Smooth muscle cell (in vitro differentiated cells): ENCODE results near the genes RLN1 and ERMP1.

DNA sequence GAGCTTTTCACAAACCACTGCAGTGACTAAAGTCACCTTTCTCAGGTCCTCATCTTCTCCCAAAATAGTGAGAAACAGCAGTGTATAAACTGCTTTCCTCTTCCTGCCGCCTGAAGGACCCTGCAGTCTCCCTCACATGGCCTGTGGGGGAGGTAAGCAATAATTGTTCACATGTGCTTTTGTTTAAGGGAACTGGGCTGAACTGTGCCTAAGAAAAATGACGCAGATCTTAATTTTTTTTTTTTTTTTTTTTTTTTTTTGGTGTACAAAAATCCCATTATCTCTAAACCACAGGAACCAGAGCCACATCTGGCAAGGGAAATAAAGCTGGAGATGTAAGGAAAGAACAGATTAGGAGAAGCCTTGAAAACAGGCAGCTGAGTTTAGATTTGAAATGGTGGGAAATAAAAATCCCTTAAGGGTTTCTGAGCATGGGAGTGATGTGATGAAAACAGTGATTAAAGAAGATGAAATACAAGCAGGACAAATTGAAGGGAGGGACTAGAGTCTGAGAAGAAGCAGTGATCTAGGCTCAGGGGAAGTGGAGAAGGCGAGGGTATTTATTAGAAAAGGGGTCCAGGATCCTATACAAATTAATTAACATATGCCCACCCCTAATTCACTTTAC is 131.6 kb upstream of the VLDLR start:
- RAMPAGE, long total RNA: no peak

- RAMPAGE, long total RNA: no peak
These were observed 62.0 kb upstream of the VLDLR start for GRCh38 chr9:2559566-2559950.

GRCh38 chr9:2634061-2634521 is 12.5 kb downstream of the VLDLR start:
- RAMPAGE, long total RNA: no peak

GRCh38 chr9:2657199-2657787 is 35.7 kb downstream of the VLDLR start:
- RAMPAGE, long total RNA: no peak

- RAMPAGE, long total RNA: no peak
These were observed 884 bp downstream of the KCNV2 start for GRCh38 chr9:2718167-2718620.

GRCh38 chr9:2849895-2850452 is 6.1 kb upstream of the PUM3 start:
- RAMPAGE, long total RNA: no peak

- RAMPAGE, long total RNA: start-site peak on the plus strand at chr9:3526460-3526521, 31 and 6 reads in 2 replicates
These were observed 708 bp upstream of the RFX3 start for GRCh38 chr9:3526207-3527211.

DNA sequence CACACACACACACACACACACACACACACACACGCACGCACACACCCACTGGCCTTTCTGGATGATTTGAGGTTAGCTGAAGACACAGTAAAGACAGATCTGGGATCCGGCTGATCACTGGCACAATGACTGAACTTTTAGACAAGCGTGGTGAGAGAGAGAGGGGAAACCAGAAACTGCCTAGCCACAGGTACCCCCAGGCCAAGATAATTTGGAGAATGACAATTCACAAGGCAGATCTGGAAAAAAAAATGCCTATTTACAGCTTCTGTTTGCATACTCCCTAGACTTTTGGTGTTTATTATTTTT is 348.1 kb downstream of the GLIS3 start:
- RAMPAGE, long total RNA: no peak

DNA sequence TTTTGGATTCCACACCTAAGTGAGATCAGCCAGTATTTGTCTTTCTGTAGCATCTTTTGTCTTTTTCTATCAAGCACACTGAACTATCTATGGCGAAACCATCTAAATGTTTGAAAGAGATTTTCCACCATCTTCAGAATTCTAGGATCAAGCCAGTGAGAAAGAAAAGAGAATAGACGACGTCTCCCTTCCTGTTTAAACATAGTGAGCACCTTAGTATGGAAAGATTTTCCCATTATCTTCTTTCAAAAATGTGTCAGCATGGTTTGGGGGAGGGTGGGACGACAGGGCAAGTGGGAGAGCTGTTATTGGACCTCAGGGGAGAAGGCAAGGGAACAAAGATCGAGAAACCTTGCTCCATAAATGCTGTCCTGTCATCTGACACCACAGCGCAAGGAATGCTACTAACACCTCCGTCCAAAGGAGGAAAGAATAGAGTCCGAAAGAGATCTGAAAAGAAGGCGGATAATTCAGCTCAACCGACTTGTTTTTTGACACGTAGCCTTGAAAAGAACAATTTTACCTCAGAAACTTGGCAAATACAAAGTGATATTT is 156.0 kb downstream of the GLIS3 start:
- RAMPAGE, long total RNA: no peak

GRCh38 chr9:4306332-4306737 is 6.5 kb upstream of the GLIS3 start:
- RAMPAGE, long total RNA: no peak

- RAMPAGE, long total RNA: no peak
These were observed 17.1 kb downstream of the SLC1A1 start for GRCh38 chr9:4507154-4508071.

GRCh38 chr9:4549936-4550432 is 59.7 kb downstream of the SLC1A1 start:
- RAMPAGE, long total RNA: no peak

GRCh38 chr9:4620382-4620952 is 41.6 kb upstream of the PLPP6 start:
- RAMPAGE, long total RNA: no peak

- RAMPAGE, long total RNA: no peak
These were observed 1.1 kb downstream of the AK3 start for GRCh38 chr9:4739844-4740385.

- RAMPAGE, long total RNA: no peak
These were observed 22.0 kb upstream of the AK3 start for GRCh38 chr9:4762756-4763609.

DNA sequence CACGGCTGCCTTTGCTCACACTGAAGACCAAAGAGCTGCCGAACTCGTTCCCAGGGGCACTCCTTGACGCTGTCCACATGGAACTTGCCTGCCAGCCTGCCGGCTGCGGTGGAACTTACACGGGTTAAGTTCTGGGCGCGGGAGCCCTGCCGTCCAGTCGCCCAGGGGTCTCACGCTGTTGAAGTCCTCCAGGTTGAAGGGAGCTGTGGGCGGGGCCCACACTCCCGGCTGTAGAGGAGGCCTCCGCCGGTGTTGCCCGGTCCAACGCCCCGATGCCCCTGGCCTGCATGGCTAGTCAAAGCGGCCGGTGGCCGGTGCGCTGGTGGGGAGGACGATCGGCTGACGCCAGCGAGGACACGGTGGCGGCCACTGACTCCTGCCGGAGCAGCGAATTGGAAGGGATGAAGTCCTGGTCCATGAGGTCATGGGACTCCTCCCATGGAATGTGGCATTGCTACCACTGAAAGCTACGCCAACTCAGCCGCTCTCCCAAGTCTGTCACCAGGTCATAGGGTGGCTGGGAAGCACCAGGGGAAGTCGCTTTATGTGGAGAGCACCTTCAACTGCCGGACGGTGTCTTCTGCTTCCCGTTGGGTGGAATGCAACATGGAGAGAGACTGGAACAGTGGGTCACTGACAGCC is 11.8 kb downstream of the RCL1 start:
- RAMPAGE, long total RNA: no peak

GRCh38 chr9:4837255-4838081 is 44.7 kb downstream of the RCL1 start:
- RAMPAGE, long total RNA: no peak

- RAMPAGE, long total RNA: no peak
These were observed at the start of gene RLN1 for GRCh38 chr9:5339677-5339968. TSS of gene RLN1 (minus strand) at chr9:5339876.

- RAMPAGE, long total RNA: no peak
These were observed 26.8 kb upstream of the PDCD1LG2 start for GRCh38 chr9:5483552-5483893.

GRCh38 chr9:5832732-5833321 is at the start of gene ERMP1:
TSS of gene ERMP1 (minus strand) at chr9:5833117.
- RAMPAGE, long total RNA: no peak